Measurements from ENCODE around the genes BDKRB2 and CCDC85C.

GRCh38 chr14:96204516-96205422, at the start of gene BDKRB2:
BDKRB2 (plus strand) TSS chr14:96204839.
- RRBS, 2 experiments: 3 to 12% methylated on average over 10 of the region's 33 CpGs

- RRBS, 2 experiments: no CpG with 5 or more reads among the region's 2 CpGs
Observed at GRCh38 chr14:96860313-96861176, 63.4 kb downstream of the VRK1 start.

DNA sequence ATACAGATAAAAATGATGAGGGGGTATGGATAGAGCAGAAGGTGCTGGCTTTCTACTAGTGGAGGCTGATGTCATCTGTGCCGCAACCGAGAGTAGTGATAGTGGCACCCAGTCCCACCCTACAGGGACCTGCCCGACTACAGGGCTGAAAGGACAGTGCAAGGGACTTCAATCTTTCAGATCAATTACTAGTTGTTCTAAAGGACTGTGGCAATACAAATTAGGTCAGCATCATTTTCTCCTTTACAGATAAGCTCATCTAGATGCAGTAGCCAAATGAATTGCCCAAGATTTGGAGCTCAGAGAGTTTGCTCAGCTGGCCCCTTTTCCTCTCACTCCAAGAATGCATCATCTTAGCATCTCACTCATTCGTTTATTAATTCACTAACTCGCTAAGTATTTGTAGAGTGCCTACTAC, 806.1 kb downstream of the VRK1 start:
- RRBS, 2 experiments: no CpG with 5 or more reads among the region's 5 CpGs

GRCh38 chr14:98443945-98444451, 828.0 kb downstream of the BCL11B start:
- RRBS, 2 experiments: no CpG with 5 or more reads among the region's 4 CpGs

DNA sequence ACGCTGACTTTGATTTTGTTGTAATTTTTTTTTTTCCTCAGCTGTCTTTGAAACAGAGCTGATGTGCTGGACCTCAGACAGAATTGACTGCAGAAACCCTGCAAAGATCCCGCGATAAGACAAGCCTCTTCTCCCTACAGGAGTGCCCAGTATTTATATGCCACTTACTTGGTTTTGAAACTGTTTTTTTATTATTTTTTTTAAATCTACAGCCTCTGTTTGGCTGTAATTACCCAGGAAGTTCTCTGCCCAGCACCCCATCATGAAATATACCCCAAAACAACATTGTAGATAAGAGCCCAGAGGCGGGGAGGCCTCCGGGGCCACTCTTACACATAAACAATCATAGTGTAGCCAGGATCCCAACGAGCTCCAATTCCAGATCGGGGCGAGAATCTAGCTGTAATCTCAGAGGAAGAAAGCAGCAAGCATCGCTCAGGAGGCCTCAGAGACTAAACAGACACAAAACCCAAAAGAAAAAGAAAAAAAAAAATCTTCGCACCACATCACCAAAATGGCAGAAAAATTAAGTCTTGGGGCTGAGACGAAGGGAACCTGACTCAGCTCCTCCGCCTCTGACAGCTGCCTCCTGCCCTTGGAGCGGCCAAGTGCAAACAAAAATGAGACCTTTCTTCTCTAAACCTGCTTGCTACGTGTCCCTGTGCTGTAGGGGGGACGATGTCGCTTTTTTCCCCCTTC, 30.9 kb downstream of the BCL11B start:
- RRBS, 2 experiments: no CpG with 5 or more reads among the region's 16 CpGs

DNA sequence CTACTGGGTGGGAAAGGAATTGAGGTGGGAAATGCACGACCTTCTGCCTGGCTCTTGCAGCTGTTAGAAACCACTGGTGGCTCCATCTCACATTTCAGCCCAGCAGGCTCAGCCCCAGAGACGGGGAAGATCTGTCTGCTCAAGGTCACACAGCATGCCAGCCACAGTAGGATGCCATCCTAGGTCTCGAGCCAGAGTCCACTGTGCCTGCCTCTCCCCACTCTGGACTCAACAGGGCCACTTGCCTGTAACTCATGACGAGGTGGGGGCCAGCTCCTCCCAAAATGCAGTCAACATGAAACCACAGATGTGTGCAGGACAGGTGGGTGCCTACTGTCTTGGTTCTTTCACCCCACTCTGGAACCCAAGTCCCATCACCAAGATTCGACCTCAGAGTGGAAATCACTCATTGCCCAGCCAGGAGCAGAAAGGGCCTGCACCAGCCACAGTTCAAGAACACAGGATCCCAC, 23.2 kb downstream of the BCL11B start:
- RRBS, 2 experiments: no CpG with 5 or more reads among the region's 5 CpGs

DNA sequence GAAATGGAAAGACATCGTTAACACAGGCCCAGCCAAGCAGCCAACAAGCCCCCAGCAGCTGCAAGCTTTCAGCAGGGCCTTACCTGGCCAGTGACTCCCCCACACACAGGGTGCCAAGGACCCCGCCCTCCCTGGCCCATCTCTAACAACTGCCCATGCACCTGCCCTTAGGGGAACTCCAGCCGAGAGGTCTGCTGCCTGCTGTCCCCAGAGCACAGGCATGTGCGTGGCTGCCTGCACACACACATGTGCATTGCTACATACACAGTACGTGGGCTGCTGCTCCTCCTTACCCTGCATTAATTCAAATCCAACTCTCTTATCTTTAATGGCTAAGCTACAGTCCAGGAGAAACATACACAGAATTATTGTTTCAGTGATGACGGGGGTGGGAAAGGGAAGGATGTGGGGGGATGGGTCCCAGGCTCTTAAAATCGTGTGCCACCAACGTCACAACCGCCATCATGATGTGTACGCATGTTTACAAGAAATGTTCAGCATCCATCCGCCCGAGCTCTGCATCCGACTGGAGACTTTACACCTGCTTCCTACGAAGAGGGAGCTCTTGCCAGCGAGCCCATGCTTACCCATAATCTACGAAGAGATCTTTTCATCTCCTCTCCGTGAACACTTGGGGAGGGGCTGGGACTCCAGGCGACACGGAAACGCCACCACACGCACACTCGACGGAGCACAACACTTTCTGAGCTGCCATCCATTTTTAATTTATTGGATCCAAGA, 9.7 kb downstream of the BCL11B start:
- RRBS, 2 experiments: no CpG with 5 or more reads among the region's 23 CpGs

DNA sequence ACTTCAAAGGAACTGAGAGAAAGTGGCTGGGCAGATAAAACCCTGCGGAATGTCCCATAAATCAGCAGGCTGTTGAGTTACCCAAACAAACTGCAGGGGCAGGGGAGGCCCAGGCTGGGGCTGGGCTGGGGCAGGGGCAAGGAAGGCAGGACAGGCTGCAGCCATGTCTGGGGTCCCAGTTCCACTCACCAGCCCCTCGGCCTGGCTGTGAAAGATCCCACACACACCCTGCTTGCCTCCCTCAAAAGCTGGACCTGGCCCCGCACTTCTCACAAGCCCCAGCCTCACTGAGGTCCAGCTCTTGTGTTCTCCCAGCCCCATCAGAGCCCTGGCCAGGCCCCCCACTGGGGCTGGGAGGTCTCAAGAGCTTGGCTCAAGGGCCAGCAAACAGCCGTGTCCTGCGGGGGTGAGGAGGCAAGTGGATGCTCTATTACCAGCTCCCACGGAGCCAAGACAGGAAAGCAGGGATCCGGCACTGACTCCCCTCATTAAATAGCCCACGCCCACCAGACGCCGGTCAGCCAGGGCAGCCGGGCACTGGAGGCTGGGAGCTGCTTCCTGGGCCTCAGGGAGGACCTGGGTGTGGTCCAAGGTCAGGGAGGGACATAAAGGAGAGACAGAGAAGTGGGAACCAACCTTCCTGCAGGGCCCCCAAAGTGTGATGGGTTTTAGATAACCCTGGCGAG, 42.0 kb downstream of the CCNK start:
- RRBS, 2 experiments: 26 to 80% methylated on average over 1 to 3 of the region's 12 CpGs

DNA sequence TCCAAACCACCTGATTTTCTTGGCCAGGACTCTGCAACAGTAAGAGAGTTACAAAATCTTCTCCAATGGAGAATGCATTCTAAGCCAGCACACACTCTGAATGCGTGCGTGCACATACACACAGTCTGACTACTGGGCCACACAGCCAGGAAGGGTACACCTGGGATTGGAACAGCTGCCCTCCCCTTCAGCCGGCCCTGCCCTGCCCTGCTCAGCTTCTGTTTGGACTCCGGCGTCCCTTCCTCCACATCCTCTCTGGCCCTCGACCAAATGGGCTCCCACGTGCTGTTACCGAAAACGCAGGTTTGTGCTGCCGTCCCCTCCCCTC, 42.9 kb downstream of the CCNK start:
- RRBS, 2 experiments: 50% methylated on average over 1 of the region's 10 CpGs; no CpG with 5 or more reads in 1 of the 2 experiments

- RRBS, 2 experiments: no CpG with 5 or more reads among the region's 8 CpGs
Observed at GRCh38 chr14:99546254-99546690, 57.7 kb downstream of the CCDC85C start.

GRCh38 chr14:99548930-99549403, 55.0 kb downstream of the CCDC85C start:
- RRBS, 2 experiments: no CpG with 5 or more reads among the region's 8 CpGs

GRCh38 chr14:99554038-99554736, 49.8 kb downstream of the CCDC85C start:
- RRBS, 2 experiments: 80% methylated on average over 1 of the region's 18 CpGs; no CpG with 5 or more reads in 1 of the 2 experiments

GRCh38 chr14:99570394-99570874, 33.6 kb downstream of the CCDC85C start:
- RRBS, 2 experiments: no CpG with 5 or more reads among the region's 12 CpGs

DNA sequence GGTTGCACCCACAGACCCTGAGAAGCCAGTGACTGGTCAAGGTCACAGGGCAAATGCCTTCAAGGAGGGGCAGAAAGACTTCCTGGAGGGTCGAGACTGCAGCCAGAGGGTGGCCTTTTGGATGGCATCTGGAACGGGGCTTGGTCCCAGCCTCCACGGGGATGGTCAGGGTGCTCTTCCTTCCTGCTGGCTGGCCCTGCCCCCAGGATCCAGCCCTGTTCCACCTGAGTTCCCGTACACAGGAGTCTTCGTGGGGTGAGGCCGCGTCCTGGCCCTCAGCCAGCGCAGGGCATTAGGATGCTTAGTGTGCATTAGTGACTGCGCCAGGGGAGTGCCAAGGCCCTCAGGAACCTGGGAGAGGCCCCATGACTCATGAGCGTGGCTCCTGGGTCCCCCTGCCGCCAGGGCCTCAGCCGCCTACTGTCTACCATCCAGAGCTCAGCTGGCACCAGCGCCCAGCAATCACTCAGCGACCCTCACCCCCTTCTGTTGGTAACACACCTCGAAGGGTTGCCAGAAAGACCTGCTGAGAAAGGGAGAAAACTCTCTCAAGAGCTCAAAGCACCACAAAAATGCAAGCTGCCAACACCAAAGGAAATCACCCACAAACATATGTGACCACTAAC, 29.0 kb downstream of the CCDC85C start:
- RRBS, 2 experiments: no CpG with 5 or more reads among the region's 15 CpGs

DNA sequence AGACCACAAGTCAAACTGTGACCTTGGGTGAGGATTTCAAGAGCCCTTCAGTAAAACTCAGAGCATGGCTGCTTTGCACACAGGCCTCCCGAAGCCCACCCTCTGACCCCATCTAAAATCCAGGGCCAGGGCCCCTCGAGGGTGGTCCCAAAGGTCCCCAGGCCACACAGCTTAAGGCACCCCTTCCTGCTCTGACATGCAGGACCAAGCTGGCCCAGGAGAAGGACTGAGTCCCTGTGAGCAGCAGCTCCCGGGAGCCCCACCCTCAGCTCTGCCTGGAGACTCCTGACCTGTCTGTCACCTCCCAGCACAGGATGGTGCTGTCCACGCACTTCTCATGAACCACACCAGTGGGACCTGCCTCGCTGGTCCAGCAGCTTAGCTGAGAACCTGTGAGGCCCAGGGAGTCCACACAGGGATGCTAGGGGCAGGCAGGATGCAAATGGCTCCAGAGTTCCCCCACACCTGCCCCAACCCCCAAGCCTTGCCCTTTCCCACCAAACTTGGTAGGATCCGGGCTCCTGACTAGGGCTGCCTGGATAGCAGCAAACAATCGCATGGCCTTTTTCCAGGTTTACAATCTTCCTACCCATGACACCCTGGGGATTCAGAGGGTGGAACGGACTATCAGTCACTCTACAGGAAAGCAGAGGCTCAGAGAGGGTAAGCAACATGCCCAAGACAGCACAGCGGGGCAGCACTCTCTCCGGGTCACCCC, 27.7 kb downstream of the CCDC85C start:
- RRBS, 2 experiments: no CpG with 5 or more reads among the region's 10 CpGs

- RRBS, 2 experiments: 1 to 5% methylated on average over 80 to 81 of the region's 146 CpGs
Observed at GRCh38 chr14:99603796-99604717, at the start of gene CCDC85C. CCDC85C (minus strand) TSS chr14:99604207.

- RRBS, 2 experiments: 65 to 70% methylated on average over 2 to 3 of the region's 9 CpGs
Observed at GRCh38 chr14:99619957-99620480, 16.0 kb upstream of the CCDC85C start.

GRCh38 chr14:100018493-100018940, 46.7 kb upstream of the EVL start:
- RRBS, 2 experiments: no CpG with 5 or more reads among the region's 9 CpGs

DNA sequence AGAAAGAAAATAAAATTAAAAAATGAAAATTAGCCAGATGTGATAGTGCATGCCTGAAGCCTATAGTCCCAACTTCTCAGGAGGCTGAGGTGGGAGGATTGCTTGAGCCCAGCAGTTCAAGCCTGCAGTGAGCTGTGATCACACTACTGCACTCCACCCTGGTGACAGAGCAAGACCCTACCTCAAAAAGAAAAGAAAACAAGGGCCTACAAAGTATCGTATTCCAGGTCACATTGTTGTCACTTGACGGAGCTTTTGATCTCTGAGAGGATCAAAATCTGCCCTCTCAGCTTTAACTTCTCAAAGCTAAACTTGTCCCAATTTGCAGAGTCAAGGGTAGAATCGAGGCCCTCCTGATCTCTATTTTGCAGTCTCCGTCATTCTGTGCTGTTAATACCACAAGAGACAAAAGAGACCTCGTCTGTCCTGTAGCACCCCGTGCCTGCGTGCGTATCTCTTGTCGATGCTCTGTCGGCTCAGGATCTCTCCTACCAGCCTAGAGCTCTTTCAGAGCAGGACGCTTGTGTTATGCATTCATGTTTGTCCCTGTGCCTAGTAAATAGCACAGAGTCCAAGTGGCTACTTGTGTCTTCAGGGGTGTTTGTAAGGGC, 5.0 kb downstream of the EVL start:
- RRBS, 2 experiments: no CpG with 5 or more reads among the region's 11 CpGs

- RRBS, 2 experiments: no CpG with 5 or more reads among the region's 9 CpGs
Observed at GRCh38 chr14:100129489-100129716, 30.0 kb downstream of the DEGS2 start.